ENCODE measurements around the genes NAA10 and IKBKG.

DNA sequence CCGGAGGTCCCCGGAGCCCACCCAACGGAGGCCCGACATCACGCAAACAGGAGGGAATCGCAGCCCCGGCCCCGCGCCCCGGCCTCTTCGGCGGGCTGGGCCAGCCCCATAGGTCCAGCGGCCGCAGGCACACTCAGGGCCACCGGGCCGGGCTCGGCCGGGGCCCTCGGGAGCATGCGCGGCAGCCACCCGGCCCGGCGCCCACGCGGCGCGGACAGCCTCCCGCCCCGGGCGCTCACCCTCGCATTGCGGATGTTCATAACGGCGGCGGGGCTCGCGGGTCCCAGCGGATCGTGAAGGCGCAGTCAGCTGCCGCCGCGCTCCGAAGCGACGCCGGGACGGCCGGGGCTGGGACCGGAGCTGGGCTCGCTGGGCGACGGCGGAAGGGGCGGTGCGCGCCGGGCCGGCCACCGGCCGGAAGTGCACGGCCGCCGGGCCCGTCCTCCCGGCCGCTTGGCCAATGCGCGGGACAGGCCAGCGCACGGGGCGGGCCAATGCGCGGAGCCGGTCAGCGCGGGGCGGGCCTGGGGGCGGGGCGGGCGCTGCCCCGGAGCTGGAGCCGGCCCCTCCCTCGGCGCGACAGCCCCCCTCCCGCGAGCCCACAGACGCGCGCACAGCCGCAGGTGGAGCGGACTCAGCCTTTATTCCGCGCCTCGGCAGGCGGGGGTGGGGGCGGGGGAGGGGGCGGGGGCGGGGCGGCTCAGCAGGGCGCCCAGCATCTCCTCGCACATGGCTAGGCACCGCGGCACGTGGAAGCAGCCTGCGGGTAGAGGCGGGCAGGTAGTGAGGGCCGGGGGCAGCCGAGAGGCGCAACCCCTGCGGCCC lies at the start of gene NAA10:
Gene NAA10, minus strand, starts transcription at position 393 of the 825 bp plus-strand sequence.
- RRBS: 22% methylated on average over 51 of the region's 113 CpGs

DNA sequence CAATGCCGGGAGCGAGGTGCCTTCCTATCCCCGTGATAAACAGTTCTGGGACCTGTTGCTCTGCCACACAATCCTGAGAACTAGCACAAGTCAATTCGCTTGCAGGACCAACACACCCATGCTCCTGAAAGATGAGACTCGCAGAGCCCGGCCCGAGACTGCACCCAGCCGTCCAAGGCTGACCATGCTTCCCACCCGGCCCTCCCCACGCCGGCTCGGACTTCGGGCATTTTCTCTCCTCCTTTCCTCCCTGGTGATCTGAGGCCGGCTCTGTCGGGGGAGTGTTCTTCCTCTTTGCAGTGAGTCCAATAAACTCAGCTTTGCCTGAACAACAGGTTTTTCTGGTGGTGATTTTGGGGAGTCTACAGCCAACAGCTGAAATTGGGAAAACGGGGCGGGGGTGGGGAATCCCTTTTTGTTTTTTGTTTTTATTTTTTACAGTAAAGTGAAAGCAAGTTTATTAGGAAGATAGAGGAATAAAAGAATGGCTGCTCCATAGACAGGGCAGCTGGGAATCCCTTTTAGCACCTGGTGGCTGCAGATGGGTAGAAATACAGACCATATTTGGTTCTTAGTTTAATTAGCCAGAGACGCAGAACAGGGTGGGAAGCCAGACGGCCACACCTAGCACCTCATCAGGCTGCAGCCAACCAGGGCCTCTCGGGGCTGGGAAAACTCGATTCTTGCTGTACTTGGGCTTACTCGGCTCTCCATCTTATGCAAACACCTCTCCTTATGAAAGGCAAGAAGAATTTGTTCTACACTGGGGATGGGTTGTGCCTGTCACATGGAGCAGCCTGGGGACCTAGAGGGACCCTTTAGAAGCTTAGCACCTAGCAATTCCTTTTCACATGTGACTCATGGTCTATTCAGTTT lies 19.9 kb downstream of the IRAK1 start:
- RRBS: 68% methylated on average over 7 of the region's 22 CpGs

GRCh38 chrX:154015309-154015942 lies 4.3 kb downstream of the IRAK1 start:
- RRBS: no CpG with 5 or more reads among the region's 16 CpGs

DNA sequence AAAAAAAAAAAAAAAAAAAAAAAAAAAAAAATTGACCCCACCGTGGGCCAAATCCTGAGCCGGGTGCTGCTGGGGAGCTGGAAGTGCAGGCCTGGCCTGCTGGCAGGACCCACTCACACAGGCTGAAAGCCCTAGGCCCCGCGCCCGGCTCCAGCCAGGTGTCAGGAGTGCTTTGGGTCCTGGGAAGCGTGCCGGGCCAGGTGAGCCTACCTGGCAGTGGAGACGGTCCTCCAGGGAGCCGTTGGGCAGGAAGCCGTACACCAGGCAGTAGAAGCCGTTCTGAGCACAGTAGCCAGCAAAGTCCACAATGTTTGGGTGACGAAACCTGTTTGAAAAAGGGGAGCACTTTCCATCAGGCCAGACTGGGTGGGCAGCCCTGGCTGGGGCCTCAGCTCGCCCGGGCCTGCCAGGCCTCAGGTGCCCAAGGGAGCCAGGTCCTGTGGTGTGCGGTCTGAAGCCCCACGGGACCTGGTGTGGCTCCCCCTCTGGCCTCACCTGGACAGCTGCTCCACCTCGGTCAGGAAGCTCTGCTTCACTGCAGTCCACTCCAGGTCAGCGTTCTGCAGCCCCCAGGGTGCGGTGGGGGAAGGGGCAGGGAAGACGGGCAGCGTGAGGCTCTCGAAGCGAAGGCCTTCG lies 1.8 kb downstream of the IRAK1 start:
- RRBS: 65% methylated on average over 6 of the region's 24 CpGs

DNA sequence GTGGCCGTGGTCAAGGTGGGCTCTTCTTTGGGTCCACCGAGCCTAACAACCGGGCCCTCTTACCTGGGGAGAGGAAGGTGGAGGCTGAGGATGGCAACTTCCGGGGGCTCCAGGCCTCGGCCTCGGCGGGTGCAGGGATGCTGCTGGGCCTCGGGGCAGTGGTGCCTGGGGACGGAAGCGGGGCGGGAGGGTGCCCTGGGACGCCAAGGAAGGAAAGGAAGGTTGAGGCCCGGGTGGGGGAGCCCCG lies 645 bp downstream of the IRAK1 start:
- RRBS: 46% methylated on average over 2 of the region's 14 CpGs

DNA sequence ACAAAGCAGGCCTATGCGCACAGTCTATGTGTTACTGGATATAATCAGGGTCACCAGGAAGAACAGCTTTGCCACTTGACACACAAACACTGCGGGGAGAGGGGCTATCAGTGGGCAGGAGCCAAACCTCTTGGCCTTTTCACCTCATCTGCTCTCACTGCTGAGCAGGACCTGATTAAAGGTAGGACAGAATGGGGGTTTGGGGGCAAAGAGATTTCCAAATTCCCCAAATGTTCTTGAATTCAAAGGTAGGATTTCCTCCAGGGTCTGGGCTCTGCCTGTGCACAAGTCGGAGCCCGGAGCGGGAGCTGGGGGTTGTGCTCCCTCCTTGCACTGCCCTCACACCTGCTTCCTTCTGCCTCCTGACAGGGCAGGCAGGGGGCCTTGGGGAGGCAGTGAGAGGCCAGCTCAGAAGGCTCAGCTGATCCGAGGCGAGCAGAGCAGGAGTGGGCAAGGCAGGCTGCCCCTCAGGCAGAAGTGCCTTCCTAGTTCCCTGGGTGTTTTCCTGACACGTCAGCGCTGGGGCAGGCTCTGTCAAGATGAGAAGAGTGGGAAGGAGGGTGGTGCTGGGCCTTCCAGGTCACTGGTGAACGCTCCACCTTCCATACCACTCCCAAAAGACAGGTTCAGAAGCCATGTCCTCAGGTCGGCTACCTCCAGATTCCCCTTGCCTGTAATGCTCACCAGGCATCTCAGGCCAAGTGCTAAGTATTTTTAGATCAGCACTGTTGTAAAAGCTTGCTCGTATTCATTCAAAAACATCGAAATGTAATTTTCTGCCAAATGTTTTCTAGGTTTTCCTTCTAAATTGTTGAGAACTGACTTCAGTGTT lies 5.5 kb upstream of the IRAK1 start:
- RRBS: no CpG with 5 or more reads among the region's 13 CpGs

- RRBS: no CpG with 5 or more reads among the region's 4 CpGs
Observed at GRCh38 chrX:154038846-154039045, 19.0 kb upstream of the IRAK1 start.

GRCh38 chrX:154076779-154077798 lies 20.4 kb downstream of the MECP2 start:
- RRBS: no CpG with 5 or more reads among the region's 9 CpGs

DNA sequence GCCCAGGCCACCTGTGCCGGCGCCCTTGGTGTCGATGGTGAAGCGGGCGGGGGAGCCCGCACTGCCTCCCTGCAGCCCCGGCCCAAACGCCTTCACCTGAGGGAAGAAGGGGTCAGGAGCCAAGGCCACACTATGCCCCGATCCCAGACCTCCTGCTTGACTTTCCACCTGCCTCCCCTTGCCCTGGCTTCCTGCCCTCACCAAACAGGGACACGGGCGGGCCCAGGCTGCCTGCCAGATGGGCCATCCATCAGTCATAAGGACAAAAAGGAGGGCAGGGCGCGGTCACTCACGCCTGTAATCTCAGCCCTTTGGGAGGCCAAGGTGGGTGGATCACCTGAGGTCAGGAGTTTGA lies 14.0 kb downstream of the FLNA start:
- RRBS: 89% methylated on average over 7 of the region's 14 CpGs

- RRBS: no CpG with 5 or more reads among the region's 6 CpGs
Observed at GRCh38 chrX:154413514-154414321, 2.4 kb downstream of the TAFAZZIN start.

DNA sequence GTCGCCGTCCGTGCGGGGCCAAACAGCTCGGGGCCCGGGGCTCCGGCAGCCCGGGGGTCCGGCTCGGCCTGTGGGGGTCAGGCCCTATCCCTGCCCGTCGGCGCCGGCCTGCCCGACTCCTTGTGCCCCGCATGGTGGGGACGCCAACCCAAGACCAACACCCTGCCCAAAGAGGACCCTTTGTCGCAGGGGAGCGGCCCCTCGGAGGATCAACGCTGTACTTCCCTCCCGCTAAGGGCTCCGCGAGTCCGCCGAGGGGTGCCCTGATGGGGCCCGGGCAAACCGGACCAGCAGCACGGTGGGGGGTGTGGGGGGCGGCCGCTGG lies 326 bp downstream of the PLXNA3 start:
- RRBS: 21% methylated on average over 12 of the region's 31 CpGs

- RRBS: 61% methylated on average over 29 of the region's 56 CpGs
Observed at GRCh38 chrX:154465579-154466643, 7.8 kb downstream of the PLXNA3 start.

DNA sequence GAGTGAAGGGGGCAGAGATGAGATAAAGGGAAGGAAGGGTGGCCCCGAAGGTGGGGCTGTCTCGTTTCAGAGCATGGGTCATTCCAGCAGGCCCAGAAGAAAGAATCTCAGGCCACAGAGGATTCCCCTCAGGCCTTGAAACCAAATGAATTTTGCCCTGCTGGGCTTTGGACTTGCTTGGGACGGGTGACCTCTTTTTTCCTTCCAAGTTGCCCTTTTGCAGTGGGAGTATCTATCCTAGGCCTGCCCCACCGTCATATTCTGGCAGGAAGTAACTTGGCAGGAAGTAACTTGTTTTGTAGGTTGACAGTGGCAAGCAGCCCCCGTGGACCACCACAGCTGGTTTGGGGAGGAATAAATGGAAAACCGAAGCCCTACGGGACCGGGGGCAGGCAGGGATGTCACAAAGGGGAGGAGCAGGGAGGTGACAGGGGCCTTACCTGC lies 4.6 kb downstream of the FAM3A start:
- RRBS: no CpG with 5 or more reads among the region's 8 CpGs

DNA sequence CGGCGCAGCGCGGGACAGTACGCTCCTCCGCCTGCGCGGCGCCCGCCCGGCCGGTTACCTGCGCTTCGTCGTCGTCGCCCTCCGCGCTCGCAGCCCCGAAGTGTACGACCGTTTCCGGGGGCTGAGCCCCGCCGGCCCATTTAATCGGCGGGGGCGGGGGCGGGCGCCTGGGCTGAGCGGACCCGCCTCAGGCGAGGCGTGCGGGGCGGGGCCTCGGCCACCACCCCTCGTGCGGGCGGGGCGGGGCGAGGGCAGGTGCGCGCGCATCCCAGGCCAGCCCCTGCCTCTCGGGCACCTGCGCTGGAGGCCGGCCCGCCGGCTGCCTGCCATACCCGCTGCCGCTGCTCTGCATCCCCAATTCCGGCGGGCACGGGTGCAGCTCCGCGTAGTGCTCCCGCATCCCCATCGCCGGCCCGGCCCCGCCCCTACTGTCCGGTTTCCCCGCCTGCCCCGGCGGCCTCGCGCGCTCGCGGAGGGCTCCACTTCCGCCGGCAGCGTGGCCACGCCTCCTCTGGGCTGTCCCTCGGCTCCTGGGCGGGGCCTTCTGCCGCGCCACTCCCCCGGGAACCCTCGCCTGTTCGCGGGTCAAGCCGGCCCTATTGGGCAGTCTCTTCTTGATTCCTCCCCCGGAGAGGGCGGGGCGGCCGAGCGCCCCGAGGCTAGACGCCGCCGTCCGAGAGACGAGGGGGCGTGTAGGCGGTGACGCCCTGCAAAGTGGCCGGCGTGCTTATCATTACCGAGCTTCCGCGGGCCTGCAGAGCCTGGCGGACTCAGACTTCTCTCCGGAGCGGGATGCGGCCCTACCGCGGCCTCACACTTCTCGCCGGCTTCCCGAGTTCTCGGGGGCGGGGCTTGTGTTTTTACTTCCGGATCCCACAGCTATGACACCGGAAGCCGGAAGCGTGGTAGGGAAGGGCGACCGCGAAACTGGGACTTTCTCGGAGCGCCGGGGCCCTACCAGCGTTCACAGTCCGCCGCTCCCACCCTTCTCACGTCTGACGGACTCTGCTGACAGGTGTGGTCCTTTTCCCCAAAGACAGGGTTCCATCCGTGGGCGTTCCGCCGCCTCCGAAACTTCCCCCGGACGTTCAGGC lies at the start of gene IKBKG:
Gene IKBKG, plus strand, starts transcription at position 890 of the 1,094 bp plus-strand sequence.
- RRBS: 27% methylated on average over 72 of the region's 137 CpGs

- RRBS: no CpG with 5 or more reads among the region's 2 CpGs
Observed at GRCh38 chrX:154713055-154713293, 37.9 kb downstream of the GAB3 start.

GRCh38 chrX:154734011-154735041 lies 16.6 kb downstream of the GAB3 start:
- RRBS: no CpG with 5 or more reads among the region's 10 CpGs

DNA sequence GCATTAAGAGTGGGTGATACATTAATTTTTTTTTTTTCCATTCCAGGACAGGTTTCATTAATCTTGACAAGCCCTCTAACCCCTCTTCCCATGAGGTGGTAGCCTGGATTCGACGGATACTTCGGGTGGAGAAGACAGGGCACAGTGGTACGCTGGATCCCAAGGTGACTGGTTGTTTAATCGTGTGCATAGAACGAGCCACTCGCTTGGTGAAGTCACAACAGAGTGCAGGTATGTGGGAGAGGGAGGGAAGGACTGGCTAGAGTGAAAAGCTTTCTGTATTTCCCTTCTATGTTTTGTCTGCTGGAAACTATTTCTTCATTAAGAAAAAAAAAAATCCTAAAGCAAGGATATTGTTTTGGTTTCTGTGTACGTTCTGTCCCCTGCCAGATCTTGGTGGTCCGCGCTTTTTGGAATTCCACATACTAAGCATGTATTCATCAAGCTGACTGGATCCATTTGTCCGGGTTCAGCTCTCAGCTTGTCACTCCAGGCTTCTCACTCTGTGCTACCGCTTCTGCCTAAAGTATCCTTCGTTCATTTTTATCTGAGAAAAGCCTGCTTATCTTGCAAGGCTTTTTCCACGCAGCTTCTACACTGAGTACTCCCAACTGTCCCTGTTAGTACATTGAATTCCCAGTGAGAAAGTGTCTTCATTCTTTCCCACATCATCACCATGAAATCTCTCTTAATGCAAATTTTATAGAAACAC lies 3.7 kb downstream of the DKC1 start:
- RRBS: no CpG with 5 or more reads among the region's 14 CpGs

- RRBS: no CpG with 5 or more reads among the region's 2 CpGs
Observed at GRCh38 chrX:154929892-154930275, 43.7 kb downstream of the F8A1 start.

DNA sequence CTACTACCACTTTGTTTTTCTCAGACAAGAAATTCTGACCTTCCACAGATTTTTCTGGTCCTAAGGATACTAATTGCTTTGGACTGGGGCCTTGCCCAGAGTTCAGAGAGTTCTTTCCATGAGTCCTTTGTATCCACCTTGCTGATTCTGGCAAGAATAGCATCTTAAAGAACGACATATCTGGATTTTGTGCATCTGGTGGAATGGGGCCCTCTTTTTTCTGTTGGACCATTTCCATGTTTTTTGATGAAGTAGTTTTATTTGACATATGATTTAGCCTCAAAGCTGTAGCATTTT lies 44.1 kb downstream of the F8A1 start:
- RRBS: no CpG with 5 or more reads among the region's 1 CpG

DNA sequence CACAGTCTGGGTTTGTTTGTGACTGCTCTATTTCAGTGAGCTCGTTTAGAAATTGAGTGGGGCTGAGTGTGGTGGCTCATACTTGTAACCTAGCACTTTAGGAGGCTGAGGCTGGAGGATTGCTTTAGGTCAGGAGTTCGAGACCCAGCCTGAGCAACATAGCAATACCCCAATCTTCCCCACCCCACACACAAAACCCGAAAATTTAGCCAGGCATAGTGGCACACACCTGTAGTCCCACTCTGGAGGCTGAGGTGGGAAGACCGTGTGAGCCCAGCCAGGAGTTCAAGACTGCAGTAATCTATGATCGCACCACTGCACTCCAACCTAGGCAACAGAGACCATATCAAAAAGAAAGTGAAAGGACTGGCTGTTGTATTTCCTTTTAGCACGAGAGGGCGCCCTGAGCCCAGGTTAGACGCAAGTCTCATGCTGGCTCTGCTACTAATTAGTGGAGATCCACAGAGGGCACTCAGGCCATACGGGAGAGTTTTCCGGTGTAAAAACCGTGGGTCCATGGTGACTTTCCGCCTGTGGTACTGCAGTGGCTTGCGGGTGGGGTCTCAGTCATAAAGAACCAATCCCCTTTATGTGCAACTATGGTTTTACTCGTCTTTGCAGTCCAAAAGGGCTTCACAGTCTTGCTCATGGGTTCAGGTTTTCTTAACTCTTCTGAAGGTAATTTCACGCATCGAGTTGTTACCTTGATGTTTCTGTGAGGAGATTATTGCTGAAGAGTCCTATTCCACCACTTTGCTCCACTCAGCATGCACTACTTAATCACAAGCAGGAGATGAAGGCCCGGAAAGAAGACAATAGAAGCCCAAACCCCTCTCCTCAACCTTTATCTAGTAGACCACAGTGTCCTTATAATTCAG lies 41.7 kb downstream of the F8 start:
- RRBS: no CpG with 5 or more reads among the region's 17 CpGs